Choroid plexus epithelial cell (primary cell): ENCODE data around the genes CCHCR1, TCF19, LTA, PRRC2A and VARS1.

- RRBS = no CpG with 5 or more reads among the region's 10 CpGs
Measured at GRCh38 chr6:31139400-31139893, 581 bp upstream of the PSORS1C2 start.

GRCh38 chr6:31144270-31145464 is 5.8 kb upstream of the PSORS1C2 start:
- RRBS = 79% methylated on average over 3 of the region's 32 CpGs

- RRBS = no CpG with 5 or more reads among the region's 3 CpGs
Measured at GRCh38 chr6:31148604-31148814, 9.1 kb downstream of the CCHCR1 start.

GRCh38 chr6:31156512-31157436 is 828 bp downstream of the CCHCR1 start:
- RRBS = no CpG with 5 or more reads among the region's 9 CpGs

GRCh38 chr6:31157532-31157904 is at the start of gene CCHCR1:
CCHCR1 (minus strand) TSS chr6:31157802.
- RRBS = no CpG with 5 or more reads among the region's 7 CpGs

- RRBS = 1% methylated on average over 21 of the region's 74 CpGs
Measured at GRCh38 chr6:31157905-31158953, at the start of gene TCF19. TCF19 (plus strand) TSS chr6:31158589.

DNA sequence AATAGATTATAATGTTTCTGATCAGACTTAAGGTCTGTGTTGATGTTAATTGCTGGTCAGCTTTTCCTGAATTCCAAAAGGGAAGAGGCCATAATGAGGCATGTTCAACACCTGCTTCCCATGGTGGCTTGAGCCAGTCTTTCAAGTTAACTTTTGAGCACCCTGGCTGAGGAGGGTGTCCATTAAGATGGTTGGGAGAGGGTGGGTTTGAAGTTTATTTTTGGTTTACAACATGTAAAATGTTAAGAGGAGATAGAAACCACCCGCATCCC is 6.7 kb downstream of the HLA-C start:
- RRBS = no CpG with 5 or more reads among the region's 1 CpG

GRCh38 chr6:31355076-31356029 is 1.6 kb downstream of the HLA-B start:
- RRBS = no CpG with 5 or more reads among the region's 16 CpGs

- RRBS = no CpG with 5 or more reads among the region's 3 CpGs
Measured at GRCh38 chr6:31471468-31472047, 26.4 kb upstream of the MICB start.

DNA sequence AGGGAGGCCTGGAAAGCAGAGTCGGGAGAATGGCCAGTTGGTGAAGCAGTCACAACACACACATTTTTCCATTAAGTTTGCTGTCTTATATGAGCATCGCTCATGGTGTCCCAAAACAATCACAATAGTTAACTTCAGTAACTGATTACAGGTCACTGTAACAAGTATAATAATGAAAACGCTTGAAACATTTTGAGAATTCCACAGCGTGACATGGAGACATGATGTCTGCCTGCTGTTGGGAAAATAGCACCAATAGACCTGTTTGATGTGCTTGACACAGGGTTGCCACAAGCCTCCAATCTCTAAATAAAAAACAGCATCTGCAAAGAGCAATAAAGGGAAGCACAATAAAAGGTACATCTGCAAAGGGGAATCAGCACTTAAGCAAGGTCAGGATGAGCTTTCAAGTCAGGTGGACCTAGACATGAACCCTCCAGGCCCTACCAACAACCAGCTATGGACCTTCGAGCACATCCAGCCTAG is 1.6 kb upstream of the MCCD1 start:
- RRBS = no CpG with 5 or more reads among the region's 5 CpGs

GRCh38 chr6:31560298-31561434 is 11.4 kb upstream of the LTA start:
- RRBS = no CpG with 5 or more reads among the region's 10 CpGs

DNA sequence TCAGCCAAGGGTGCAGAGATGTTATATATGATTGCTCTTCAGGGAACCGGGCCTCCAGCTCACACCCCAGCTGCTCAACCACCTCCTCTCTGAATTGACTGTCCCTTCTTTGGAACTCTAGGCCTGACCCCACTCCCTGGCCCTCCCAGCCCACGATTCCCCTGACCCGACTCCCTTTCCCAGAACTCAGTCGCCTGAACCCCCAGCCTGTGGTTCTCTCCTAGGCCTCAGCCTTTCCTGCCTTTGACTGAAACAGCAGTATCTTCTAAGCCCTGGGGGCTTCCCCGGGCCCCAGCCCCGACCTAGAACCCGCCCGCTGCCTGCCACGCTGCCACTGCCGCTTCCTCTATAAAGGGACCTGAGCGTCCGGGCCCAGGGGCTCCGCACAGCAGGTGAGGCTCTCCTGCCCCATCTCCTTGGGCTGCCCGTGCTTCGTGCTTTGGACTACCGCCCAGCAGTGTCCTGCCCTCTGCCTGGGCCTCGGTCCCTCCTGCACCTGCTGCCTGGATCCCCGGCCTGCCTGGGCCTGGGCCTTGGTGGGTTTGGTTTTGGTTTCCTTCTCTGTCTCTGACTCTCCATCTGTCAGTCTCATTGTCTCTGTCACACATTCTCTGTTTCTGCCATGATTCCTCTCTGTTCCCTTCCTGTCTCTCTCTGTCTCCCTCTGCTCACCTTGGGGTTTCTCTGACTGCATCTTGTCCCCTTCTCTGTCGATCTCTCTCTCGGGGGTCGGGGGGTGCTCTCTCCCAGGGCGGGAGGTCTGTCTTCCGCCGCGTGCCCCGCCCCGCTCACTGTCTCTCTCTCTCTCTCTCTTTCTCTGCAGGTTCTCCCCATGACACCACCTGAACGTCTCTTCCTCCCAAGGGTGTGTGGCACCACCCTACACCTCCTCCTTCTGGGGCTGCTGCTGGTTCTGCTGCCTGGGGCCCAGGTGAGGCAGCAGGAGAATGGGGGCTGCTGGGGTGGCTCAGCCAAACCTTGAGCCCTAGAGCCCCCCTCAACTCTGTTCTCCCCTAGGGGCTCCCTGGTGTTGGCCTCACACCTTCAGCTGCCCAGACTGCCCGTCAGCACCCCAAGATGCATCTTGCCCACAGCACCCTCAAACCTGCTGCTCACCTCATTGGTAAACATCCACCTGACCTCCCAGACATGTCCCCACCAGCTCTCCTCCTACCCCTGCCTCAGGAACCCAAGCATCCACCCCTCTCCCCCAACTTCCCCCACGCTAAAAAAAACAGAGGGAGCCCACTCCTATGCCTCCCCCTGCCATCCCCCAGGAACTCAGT is at the start of gene LTA:
LTA (plus strand) TSS at position 379 of the 1,286 bp plus-strand sequence.
- RRBS = 82% methylated on average over 7 of the region's 30 CpGs

- RRBS = no CpG with 5 or more reads among the region's 21 CpGs
Measured at GRCh38 chr6:31576553-31577530, 1.5 kb downstream of the TNF start.

DNA sequence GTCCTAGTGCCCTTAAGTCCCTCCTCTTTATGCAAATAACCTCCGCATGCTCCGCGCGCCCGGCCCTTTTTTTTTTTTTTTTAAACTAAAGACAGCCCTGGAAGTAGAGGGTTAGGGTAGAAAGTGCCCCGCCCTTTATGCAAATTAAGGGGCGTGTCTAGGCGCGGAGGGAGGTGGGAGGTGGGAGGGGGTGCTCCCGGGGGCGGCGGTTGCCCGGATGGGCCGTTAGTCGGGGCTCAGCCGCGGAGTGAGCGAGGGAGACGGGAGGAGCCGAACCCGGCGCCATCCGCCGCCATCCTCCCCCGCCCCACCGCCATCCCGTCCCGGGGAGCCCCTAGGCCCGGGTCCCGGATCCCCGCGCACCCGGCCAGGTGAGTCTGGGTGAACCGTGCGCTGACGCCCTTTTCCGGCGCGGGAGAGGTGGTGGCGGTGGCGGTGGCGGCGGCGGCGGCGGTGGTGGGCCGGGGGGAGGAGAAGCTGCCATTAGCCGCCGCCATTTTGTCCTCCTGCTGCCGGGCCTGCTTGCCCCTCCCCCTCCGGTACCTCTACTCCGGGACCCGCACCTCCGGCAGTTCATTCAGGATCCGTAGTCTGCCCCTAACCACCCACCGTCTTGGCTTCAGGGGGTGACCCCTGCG is at the start of gene PRRC2A:
PRRC2A (plus strand) TSS at position 228 of the 638 bp plus-strand sequence.
- RRBS = 2% methylated on average over 30 of the region's 57 CpGs

GRCh38 chr6:31639408-31640117 is 12.9 kb downstream of the BAG6 start:
- RRBS = 78% methylated on average over 6 of the region's 14 CpGs

DNA sequence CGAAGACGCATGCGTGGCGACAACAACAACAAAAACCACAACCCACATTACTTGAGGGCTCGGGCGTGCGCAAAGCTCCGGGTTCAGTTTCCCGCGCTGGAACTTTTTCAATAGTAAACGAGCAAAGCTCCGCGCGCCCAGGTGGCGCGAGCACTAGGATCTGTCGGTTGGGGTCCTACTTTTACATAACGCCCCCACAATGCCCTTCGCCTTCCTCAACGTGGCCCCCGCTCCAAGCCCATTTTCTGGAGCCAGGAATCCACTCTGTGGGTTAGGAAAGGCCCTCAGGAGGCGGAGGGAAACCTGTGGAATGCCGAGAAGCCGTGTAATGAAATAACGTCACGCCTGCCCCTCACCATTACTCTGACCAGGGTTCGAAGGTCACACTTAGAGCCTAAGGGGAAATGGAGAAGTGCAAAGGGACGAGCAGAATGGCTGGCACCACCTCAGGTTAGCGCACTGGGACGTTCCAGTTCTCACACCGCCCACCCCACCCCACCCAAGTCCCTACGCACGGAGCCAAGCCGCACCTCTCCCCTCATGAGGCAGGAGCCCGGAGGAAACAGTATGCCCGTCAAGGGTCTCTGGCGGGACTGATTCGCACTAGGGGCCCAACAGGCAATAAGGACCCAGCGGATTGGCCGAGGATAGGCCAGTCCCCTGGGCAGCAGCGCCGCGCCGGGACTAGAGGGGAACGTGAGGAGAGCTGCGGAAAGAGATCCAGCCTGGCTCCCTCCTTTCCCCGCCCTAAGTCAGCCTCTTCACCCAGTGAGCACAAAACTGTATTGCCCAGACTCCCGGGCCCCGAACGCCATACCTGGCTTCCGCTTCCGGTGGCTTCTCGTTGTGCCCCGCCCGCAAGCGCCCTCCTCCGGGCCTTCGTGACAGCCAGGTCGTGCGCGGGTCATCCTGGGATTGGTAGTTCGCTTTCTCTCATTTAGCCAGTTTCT is 522 bp upstream of the GPANK1 start:
- RRBS = 1% methylated on average over 11 of the region's 62 CpGs

DNA sequence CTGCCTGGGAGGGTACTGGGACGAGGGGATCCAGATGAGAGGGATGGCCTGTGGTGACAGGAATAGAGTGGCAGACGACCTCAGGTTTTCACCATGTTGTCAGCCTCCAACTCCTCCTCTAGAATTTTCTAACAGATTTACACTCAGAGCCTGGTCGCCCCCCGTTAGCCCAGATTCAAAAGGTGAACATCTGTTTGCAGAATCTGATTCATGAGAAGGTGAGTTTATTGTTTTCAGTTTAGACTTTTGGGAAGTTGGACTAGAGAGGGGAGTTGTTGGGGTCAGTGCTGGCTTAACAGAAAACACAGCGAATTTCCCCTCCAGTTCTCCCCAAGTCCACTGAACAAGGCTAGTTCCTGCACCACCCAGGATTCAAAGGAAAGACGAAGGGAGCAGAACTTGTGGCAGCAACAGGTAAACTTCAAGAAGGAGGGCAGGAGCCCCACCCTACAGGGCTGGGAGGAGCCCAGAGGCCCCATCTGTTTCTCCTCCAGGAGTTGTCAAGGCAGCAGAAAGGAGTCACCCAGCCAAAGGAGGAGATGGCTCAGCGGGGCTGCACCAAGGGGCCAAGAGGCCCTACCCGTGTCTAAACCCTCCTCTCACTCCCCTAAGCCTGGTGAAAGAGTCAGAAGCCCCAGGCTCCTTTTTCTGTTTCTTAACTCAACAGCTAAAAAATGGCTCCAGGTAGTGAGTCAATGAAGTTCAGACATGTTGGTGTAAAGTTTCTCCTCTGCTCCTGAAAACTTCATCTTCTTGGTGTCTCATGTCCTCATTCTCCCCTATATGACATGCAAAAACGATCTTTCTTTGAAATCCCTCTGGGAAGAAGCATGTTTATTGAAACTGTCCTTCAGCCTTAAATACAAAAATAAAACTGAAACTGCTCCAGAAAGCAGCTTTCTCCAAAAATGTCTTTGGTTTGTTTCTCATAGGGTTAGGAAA is 1.8 kb downstream of the SAPCD1 start:
- RRBS = no CpG with 5 or more reads among the region's 9 CpGs

DNA sequence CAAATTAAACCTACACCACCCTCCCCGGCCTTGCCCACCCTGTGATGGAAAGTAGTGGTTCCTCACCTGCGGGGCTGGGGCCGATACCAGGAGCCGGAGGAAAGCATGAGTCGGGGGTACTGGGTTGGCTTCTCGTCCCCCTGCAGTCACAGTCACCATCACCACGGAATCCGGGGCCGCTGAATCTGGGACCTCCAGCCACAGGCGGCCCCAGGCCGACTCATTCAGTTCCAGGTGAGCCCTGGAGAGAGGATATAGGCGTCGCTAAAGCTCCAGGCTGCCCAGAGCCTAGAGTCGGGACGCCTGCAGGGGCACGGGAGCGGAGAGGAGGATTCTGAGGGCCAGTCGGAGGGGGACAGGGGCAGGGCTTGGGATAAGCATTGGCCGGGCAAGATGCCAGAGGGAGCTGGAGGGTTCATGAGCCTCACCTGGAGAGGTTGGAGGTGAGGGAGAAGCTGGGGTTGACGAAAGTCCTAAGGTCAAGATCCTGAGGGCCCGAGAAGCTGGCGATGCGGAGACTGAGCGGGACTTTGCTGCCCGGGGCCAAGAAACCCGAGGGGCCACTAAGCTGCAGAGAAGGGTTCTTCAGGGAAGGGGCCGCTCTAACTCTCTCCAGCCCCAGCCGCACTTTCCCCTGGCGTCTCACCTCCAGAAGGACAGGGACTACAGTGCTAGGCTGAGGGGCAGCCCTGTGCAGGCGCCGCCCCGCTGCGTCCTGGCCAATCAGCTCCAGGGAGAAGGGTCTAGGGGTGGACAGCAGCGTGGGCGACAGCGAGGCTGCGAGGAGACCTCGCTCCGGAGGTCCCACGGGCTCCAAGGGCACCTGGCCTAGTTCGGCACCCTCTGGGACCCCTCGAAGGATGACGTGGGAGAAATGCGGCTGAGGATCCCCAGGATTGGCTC is 3.6 kb downstream of the SAPCD1 start:
- RRBS = 68% methylated on average over 7 of the region's 44 CpGs

DNA sequence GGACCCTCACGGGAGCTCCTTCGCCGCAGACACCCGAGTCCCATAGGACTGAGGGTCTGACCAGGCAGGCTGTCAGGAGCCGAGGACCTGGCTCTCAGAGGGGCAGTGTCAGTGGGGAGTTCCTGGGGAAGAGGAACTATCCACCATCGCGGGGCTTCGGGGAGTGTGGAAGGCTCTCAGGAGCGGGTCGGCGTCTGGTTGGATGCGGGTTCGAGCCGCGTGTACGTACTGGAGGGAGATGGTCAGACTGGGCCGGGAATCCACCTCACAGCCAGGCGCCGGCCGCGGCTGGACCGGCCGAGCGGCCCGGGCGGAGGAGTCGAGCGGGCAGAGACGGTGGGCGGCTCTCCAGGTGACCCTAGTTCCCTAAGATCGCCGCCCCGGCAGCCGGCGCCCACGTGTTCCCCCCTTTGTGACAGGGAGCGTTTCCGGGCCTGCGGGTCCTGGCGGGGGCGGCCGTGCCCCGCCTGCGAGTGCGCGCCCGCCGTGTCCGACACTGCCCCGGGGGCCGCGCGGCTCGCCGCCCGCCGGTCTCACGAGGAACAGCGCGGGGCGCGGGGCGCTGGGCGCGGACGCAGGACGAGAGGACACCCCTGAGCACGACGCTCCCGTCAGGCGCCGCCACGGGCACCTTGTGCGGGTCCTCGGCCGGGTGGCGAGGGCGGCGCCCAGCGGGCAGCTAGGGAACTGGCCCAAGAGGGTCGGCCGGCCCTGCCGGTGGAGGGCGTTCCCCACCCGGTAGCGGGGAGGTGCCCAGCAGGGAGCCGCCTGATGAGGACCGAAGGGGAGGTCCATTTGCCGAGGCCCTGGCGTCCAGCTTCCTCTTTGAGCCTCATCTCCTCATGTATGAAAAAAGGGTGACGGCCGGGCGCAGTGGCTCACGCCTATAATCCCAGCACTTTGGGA is at the start of gene VARS1:
VARS1 (minus strand) TSS at position 436 of the 906 bp plus-strand sequence.
- RRBS = 1% methylated on average over 30 of the region's 94 CpGs